Ovary (tissue), 7 donors: ENCODE measurements around the genes ZNF552, ZNF274, ZNF446 and SLC27A5.

GRCh38 chr19:57814357-57815112 is at the start of gene ZNF552:
Gene ZNF552, minus strand, starts transcription at chr19:57814913.
- PRO-cap, 7 experiments, result peak in 7 of 7 experiments; most common plus-strand start chr19:57815052 (in 5); most common minus-strand start chr19:57814888 (in 4)
- RAMPAGE, long total RNA, 2 experiments, result start-site peak on the minus strand in 1 of 2 experiments, at chr19:57814877-57814888 at its widest, 48 reads per replicate

GRCh38 chr19:57877480-57877792 is 11.4 kb downstream of the ZNF814 start:
- PRO-cap, 7 experiments, result no peak in any of the 7 experiments
- RAMPAGE, long total RNA, 2 experiments, result no peak in any of the 2 experiments

- PRO-cap, 7 experiments, result no peak in any of the 7 experiments
- RAMPAGE, long total RNA, 2 experiments, result no peak in any of the 2 experiments
Measured at GRCh38 chr19:57915526-57916201, 728 bp downstream of the ZNF417 start.

- PRO-cap, 7 experiments, result peak in 7 of 7 experiments; most common plus-strand start chr19:58183424 (in 7); most common minus-strand start chr19:58183316 (in 4)
- RAMPAGE, long total RNA, 2 experiments, result start-site peak on the plus strand in 1 of 2 experiments, at chr19:58183417-58183431 at its widest, 113 reads per replicate
Measured at GRCh38 chr19:58182505-58183549, at the start of gene ZNF274. Gene ZNF274, plus strand, starts transcription at chr19:58183061.

- PRO-cap, 7 experiments, result peak in 7 of 7 experiments; most common minus-strand start chr19:58305224 (in 6)
- RAMPAGE, long total RNA, 2 experiments, result no peak in any of the 2 experiments
Measured at GRCh38 chr19:58305036-58305308, 205 bp upstream of the ERVK3-1 start.

DNA sequence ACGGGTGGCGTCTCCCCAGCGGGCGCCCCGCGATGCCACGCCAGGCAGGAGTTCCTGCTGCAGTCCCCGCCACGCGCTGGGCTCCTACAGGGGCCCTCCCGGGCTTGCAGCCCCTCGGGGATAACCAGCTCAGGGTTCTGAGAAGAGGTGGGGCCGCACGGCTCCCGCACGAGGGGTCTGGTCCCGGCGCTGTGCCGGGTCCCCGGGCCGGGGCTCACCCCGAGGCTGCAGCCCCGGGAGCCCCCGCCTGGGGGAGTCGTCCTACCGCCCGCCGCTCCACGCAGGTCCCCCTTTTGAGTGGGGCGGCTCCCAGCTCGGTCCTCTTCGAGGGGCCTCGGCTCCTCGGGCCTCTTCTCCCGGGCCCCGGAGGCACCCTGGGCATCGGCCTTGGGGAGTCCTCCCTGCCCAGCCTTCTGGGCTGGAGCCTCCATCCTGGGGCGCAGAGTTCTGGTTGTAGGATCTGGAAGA is 6.4 kb upstream of the ZNF497 start:
- PRO-cap, 7 experiments, result no peak in any of the 7 experiments
- RAMPAGE, long total RNA, 2 experiments, result no peak in any of the 2 experiments

DNA sequence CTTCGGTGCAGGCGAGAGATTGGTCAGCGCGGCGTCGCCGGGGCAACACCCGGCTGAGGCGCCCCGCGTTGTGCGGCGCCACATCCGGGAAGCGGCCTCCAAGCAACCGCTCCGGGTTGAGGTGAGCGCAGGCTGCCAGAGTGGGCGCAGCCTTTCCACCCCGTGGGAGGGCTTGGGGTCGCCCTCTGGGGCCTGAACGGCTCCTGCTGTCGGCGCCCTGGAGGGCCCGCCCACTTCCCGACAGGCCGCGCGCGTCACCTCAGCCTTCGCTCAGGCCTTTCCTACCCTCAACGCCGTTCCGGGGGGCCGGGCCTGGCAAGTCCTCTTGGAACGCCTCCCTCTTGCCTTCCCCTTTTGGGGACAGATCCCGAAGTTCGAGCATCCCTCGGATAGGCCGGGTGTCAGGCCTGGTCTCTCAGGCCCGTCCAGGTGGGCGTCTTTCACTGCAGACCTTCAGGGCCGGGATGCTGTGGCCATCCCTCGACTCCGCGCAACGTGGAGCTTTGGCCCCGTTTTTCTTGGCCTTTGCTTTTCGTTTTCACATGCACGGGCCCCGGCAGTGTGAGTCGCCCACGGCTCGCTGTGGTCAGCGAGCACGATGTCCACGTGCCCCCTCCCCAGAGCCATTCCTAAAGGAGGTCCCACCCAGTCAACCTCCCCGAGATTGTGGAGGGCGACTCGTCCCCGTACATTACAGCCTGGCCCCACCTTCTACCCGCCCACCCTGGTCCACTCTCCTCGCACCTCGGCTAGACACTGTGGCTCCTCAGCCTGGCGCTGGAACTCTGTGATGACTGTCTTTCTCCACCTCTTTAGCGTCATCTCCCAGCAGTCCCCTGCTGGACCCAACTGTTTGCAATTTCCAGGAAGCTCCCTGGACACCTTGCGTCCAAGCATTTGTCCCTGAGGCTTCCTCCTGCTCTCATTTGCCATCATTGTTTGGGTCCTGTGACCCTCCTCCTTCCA is at the start of gene ZNF446:
ZNF446 (plus strand) TSS at position 277 of the 966 bp plus-strand sequence.
- PRO-cap, 7 experiments, result peak in 7 of 7 experiments; most common plus-strand start position 262 of the sequence (in 7); most common minus-strand start position 787 of the sequence (in 4)
- RAMPAGE, long total RNA, 2 experiments, result no peak in any of the 2 experiments

- PRO-cap, 7 experiments, result peak in 1 of 7 experiments; most common plus-strand start chr19:58477075 (in 1)
- RAMPAGE, long total RNA, 2 experiments, result no peak in any of the 2 experiments
Measured at GRCh38 chr19:58477042-58477311, 825 bp downstream of the ZNF446 start.

- PRO-cap, 7 experiments, result no peak in any of the 7 experiments
- RAMPAGE, long total RNA, 2 experiments, result no peak in any of the 2 experiments
Measured at GRCh38 chr19:58509803-58510494, 1.8 kb downstream of the SLC27A5 start.

GRCh38 chr19:58511820-58512409 is at the start of gene SLC27A5:
Gene SLC27A5, minus strand, starts transcription at chr19:58511992.
- PRO-cap, 7 experiments, result no peak in any of the 7 experiments
- RAMPAGE, long total RNA, 2 experiments, result no peak in any of the 2 experiments

DNA sequence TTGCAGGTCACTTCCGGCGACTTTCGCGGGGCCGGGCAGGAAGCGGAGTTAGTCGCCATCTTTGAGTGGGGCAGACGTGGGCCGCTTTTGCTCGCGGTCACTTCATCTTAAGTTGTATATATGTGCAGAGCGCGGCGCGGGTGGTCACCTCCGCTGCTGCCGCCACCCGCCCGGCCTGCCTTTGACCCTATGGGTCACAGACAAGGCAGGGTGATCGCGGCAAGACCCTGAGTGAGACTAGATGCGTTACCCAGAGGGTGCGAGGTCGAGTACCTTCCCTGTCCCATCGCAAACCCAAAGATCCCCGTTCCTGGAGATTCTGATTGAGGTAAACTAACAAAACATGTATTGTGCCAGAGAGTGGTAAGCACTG is 657 bp upstream of the UBE2M start:
- PRO-cap, 7 experiments, result peak in 7 of 7 experiments; most common plus-strand start position 51 of the sequence (in 3)
- RAMPAGE, long total RNA, 2 experiments, result no peak in any of the 2 experiments

DNA sequence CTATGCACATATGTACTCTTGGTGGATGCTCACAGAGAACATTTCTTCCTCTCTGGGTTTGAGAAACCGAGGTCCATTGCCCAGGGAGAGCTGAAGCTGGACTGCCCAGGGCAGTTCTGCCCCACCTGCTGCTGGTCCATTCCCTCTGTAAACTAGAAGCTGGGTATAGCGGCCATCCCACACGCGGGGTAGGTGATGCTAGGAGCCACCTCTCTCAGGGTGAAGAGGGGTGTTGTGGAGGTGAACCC is 3.1 kb upstream of the UBE2M start:
- PRO-cap, 7 experiments, result peak in 1 of 7 experiments; most common minus-strand start position 138 of the sequence (in 1)
- RAMPAGE, long total RNA, 2 experiments, result no peak in any of the 2 experiments